Neural progenitor cell (in vitro differentiated cells): Measurements from ENCODE around the gene TSPO.

DNA sequence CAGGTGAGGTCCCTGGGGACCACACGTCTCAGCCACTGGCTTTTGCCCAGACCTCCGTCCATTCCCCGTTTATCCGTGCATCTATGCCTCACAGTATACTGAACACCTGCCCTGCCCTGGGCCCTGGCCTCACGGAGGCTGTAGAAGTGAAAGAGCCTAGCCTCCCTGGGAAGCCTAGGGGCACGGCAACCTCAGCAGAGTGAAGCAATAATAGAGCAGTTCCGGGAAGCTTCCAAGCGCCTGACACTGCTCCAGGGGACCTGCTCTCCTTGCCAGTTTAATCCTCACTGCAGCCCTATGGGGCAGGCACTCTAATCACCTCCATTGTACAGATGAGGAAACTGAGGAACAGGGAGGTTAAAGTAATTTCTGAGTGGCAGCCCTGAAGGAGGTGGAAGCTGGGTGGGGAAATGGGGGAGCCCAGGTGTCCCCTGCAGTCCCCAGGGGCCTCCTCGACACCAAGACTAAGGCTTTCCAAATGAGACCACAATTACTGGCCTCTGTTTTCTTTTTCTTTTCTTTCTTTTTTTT lies 2.7 kb upstream of the NFAM1 start:
- RAMPAGE, long total RNA = no peak

- RAMPAGE, long total RNA = no peak
Observed at GRCh38 chr22:42440059-42440561, 7.9 kb upstream of the NFAM1 start.

DNA sequence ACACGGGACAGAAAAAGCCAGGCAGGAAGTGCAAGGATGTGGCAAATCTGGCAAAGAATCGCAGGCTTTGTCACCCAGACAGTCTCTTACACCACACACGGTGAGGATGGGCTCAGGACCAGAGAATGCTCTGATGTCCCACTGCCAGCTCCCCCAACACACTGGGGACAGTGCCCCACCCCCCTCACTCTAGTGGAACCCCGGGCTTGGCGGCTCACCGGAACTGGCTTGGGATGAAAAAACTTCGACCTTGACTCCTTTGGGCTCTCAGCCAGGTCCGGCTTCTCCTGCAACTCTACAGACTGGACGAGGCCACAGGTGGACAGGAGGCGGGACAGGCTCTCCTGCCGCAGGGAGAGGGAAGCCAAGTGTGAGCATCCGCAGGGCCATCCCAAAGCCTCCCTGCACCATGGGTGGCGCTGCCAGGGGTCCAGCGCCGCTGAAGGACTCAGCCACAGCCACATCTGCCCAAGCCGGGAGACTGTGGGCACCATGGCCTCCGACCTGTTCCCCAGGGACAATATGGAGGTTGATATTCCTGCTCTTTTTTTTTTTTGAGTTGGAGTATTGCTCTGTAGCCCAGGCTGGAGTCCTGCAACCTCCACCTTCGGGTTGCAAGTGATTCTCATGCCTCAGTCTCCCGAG lies 3.7 kb downstream of the RRP7A start:
- RAMPAGE, long total RNA = no peak

- RAMPAGE, long total RNA = no peak
Observed at GRCh38 chr22:42519214-42519603, 387 bp downstream of the RRP7A start.

DNA sequence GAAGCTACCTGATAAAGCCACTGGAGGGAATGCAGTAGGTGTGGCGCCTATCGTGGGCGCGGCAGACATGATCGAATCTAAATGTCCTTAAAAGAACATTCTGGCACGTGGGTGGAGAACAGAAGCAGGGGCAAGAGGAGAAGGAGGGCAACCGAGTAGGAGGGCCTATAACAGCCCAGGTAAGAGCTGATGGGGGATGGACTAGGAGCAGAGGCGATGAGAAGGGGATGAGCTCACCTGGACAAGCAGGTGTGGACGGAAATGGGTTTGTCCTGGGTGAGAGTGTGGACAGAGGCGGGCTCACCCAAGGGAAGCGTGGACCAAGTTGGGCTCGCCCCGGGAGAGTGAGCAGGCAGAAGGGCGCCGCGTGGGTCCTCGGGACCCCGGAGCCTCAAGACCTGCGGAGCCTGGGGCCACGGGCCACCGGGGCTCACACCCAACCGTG lies 27.7 kb downstream of the SERHL2 start:
- RAMPAGE, long total RNA = no peak

GRCh38 chr22:42612638-42613326 lies 1.9 kb downstream of the POLDIP3 start:
- RAMPAGE, long total RNA = no peak

- RAMPAGE, long total RNA = no peak
Observed at GRCh38 chr22:42620360-42621124, 5.9 kb upstream of the POLDIP3 start.

GRCh38 chr22:42645797-42646542 lies 3.2 kb downstream of the CYB5R3 start:
- RAMPAGE, long total RNA = no peak

DNA sequence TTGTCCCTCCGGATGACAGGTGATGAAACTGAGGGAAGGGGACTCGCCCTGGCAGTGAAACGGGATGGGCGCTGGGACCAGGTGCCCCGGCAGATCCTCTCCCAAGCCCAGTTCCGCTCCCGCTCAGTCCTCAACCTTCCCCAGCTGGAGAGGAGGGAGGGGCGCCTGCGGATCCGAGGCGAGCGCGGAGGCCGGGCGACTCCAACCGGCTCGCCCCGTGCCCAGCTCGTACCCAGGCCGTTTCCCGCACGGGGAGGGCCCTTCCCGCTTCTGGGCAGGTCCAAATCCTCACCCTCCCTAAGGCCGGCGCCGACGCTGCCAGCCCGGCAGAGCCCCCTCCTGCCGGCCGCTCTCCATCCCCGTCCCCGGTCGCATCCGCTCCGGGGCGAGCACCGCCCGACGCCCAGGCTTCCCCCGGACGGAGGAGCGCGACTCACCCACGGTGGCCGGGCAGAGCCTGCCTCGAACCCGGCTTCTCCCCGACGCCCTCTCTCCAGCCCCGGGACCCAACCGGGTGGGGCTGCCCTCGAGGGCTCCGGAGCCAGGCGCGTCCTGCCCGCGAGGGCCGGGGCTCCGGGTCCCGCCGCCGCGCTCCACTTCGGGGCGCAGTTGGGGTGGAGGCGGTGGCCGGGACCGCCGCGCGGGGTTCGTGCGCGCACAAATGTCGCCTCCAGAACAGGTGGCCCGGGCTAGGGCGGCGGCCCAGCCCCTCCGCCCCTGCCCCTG lies 523 bp downstream of the A4GALT start:
- RAMPAGE, long total RNA = no peak

- RAMPAGE, long total RNA = no peak
Observed at GRCh38 chr22:42794275-42794574, 62.8 kb downstream of the ARFGAP3 start.

- RAMPAGE, long total RNA = no peak
Observed at GRCh38 chr22:42821939-42822686, 35.0 kb downstream of the ARFGAP3 start.

GRCh38 chr22:42868757-42869388 lies 11.8 kb upstream of the ARFGAP3 start:
- RAMPAGE, long total RNA = no peak

DNA sequence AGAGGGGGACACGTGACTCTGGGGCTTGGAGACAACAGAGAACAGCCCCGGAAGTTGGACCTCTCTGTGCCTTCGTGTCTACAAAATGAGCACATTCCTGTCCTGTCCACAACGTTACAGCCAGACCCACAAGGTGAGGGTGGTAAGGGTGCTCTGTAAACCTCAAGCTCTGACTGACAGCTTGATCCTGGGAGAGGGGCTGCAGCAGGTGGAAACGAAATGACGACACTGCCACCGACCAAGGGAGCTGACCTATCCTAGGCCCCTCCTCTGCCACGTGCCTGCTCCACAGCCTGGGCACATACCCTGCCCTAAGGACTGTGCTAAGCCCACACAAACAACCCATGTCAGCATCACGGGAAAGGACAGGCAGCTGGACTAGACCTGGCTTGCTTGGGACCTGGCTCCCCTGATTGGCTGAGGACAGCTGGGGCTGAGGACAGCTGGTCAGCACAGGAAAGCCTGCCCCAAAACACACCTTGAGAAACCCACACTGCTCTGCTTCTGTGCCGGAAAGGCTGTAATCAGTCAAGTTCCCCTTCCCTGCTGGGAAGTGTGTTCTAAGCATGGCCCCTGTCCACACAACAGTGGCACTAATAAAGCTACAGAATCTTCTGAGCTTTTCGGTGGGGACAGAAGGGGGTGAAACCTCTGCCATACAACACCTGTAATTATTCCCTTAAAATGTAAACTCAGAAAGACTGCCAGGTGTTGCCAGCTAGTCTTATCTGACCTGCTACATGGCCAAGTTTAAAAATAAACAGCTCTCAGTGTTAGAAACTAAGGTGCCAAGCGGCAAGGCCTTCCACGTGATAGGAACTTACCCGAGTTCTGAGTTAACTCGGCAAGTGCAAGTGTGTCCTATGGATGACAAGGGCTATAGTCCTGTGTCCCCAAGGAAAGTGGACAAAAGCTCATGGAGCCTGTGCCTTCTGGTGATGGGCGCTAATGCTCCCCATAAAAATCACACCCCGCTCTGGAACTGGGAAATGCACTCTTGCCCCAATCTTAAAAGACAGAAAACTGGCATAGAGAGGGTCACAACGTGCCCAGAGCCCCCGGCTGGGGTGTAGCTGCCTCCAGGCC lies 35.6 kb upstream of the ARFGAP3 start:
- RAMPAGE, long total RNA = no peak

DNA sequence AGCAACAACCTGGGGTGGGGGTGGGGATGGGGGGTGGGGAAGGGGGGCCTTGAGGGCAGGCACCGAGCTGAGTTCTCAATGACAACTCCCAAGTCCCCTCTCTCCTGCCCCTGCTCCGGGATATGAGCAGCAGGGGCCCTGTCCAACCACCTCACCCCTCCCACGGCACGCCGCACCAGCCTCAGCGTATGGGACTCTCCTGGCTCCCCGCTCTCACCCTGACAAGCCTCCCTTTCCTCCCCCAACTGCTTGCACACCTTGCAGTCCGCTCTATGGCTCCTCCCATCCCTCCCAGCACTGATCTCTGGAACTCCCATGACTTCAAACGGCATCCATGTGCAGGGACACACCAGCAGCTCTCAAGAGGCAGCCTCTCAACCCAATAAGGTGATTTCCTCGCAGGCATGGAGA lies 59.3 kb upstream of the ARFGAP3 start:
- RAMPAGE, long total RNA = no peak

DNA sequence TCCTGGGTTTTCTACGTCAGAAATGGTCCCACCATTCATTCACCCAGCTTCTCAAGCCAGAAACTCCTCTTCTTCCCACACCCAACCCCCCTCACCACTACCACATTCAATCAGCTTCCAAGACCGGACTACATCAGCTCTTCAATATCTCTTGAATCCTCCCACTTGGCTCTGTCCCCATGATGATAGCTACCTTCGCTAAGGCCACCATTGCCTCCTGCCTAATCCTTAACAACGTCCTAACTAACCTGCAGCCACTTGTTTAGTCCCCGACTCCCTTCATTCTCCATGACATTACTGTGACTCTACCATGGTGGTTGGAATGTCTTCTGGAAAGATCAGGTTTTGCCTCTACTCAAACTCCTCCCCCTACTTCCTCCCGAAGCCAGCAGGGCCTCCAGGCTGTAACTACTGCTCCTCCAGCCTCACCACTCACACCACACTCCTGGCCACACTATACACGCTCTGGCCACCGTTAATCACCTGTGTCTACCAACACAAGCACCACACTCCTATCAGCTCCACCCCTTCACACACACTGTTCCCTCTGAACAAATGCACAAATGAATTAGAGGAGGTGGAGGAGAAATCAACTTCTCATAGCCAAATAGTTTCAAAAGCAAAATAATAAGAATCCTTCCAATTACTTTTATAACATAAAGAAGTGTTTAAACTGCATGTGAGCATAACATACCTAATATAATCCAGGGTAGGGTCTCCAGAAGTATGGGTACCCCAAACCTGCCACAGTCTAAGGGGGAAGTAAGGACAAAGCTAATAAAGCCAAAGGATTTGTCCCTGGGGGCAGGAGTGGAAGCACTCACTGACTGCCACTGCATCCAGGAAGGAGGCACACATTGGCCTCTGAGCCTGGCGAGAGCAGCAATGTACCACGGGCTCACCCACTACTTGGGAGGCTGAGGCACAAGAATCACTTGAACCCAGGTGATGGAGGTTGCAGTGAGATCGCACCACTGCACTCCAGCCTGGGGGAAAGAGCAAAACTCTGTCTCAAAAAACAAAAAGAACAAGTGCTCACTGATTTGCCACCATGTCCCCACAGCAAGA lies 69.1 kb downstream of the PACSIN2 start:
- RAMPAGE, long total RNA = no peak

- RAMPAGE, long total RNA = no peak
Observed at GRCh38 chr22:43013667-43014006, 1.3 kb downstream of the PACSIN2 start.

- RAMPAGE, long total RNA = no peak
Observed at GRCh38 chr22:43114826-43115530, 4.4 kb downstream of the BIK start.

GRCh38 chr22:43144759-43145469 lies 1.7 kb upstream of the MCAT start:
- RAMPAGE, long total RNA = no peak

DNA sequence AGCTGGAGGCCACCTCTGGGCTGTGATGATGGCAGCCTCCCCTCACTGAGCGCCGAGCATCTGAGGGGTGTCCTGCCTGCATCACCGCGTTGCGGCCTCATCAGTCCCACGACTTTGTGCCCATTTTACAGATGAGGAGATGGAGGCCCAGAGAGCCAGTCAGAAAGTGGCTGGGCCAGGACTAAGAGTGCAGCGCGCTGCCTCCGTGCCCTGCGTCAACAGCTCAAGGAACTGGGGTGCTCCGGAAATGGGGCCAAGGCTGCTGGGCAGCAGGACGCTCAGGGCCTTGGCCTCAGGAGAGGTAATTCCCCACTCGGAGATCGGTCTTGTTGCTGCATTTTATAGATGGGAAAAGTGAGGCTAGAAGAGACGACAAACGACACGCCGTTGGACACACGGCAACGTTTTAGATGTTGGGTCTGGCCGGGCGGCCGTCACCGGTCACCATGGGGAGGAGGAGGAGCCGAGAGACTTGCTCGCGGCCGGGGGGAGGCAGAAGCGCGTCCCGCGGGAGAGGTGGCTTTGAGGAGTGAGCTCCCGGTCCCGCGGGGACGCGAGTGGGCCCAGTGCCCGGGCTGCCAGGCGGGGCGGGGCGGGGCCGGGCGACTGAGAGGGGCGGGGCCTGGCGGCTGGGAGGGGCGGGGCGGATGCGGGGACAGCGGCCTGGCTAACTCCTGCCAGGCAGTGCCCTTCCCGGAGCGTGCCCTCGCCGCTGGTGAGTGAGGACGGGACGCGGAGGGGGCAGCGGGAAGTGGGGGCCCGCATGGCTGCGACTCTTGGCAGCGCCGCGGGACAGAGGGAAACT lies at the start of gene TSPO:
TSS of gene TSPO (plus strand) at position 670 of the 805 bp plus-strand sequence.
- RAMPAGE, long total RNA = no peak

GRCh38 chr22:43174011-43174651 lies 12.8 kb downstream of the TTLL12 start:
- RAMPAGE, long total RNA = no peak